GM19240 (cell line): Measurements from ENCODE around the genes JOSD2, LRRC4B, KLK6, KLK13, CTU1 and CLDND2.

- RRBS, result no CpG with 5 or more reads among the region's 6 CpGs
These were observed 8.6 kb upstream of the GARIN5A start for GRCh38 chr19:50485250-50485638.

DNA sequence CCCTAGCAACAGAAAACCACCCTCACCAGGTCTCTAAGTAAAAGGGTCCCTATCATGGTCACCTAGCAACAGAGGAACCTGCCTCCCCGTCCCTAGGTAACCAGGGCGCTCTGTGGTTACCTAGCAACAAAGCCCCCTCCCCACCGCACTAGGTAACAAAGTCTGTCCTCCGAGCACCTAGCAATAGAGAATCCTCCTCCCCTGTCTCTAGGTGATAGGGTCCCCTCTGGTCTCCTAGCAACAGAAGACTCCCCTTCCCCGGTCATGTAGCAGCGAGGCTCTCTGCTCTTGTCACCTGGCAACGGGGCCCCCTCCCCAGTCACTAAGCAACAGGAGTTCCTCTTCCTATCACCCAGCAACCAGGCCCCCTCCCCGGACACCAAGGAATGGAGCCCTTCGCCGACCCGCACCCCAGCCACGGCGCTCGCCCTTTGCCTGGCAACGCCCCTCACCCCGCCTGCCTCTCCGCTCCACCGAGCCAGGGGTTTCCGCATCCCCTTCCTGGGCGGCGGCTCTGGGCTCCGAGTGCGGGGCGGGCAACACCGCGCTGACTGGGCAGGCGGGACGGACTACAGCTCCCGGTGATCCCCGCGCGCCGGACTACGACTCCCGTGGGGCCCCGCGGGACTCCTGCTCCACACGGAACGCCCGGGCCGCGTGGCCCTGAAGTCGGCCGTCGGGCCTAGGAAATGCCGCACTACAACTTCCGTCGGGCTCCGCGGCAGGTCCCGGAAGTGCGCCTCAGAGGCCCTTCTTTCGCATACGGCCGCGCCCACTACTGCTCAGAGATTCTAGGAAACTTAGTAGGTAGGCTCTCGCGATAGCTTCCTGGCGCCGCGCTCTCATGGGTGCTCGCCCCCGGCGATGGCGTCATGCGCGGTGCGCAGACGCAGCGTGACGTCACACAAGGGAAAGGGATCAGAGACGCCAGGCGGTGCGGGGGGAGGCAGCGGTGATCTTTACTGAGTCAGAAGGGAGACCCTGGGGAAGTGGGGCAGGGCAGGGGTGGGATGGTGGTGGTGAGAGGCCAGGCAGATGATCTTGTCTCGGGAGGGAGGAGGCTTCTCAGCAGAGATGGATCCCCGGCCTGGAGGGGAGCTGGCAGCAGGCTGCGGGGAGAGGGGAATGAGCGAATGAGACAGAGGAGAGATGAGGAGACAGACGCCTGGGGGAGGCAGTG lies at the start of gene JOSD2:
TSS of gene JOSD2 (minus strand) at position 527 of the 1,180 bp plus-strand sequence.
- RRBS, result 3% methylated on average over 21 of the region's 80 CpGs

DNA sequence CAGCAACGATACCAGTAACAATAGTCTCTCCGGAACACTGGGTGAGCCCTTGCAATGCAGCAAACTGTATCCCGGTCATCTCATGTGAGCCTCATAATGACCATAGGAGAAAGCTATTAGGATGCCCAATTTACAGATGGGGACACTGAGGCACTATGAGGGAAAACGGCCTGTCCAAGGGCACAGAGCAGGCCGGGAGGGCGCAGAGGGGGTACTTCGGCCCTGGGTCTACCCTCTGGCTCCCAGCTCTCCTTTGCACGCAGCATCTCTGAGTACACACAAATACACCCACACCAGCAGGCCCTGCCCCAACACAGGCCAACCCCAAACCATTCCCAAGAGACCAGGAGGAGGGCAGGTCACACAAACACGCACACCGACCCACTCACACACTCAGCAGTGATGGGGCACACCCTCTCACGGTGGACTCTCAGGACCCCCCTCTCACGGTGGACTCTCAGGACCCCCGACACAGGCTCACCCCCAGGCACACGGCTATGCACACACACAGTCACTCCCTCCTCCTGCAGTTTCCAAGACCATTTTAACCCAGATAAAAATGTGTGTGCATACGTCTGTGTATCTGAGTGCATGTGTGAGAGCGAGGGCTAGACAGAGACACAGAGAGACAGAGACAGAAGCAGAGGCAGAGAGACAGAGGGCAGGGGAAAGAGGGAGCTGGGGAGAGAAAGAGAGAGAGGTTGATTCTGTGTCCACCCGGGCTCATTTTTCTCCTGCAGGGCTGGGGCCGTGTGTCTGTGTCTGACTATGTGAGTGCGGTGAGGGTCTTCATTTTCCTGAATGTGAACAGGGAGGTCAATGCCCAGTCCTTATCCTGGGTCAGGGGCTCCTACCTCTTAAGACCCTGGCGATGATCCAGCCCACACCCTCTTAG lies 18.0 kb downstream of the LRRC4B start:
- RRBS, result 50% methylated on average over 1 of the region's 20 CpGs

- RRBS, result no CpG with 5 or more reads among the region's 20 CpGs
These were observed 12.3 kb downstream of the LRRC4B start for GRCh38 chr19:50555865-50556489.

DNA sequence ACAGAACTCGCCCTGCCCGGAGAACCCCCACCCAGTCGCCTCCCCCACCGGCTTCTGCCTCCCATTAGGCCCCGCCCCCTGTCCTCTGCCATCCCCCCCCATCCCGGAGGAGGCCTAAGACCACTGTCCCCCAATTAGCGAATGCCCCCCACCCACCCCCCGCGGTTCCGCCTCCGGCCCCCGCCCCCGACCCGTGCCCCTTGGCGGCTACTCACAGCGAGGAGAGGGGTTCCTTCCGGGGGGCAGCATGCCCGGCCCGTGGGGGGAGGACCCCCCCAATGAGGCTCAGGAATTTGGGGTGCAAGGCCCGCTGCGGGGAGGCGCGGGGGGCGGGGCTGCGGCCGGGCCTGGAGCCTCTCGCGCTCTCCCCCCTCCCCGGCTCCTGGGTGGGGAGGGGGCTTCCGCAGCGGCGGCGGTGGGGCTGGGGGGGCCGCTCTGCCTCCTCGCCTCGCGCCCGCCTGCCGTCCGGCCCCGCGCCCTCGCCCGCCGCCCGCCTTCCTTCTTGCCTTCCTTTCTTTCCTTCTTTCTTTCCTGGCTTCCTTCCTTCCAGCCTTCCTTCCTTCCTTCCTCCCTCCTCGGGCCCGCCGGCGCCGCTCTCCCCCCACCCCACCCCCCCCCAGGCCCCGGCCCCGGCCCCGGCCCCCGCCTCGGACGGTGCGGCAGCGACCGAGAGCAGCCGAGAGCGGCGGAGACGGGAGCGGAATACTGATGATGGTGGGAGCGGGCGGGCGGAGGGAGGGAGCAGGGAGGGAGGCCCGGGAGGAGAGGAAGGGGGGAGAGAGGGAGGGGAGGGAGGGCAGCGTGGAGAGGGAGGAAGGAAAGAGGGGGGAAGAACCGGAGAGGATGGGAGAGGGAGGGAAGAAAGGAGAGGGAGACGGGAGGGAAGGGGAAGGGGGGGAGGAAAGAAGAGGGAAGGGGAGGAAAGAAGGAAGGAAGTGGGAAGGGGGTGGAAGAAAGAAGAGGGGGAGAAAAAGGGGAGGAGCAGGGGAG lies at the start of gene LRRC4B:
TSS of gene LRRC4B (minus strand) at position 707 of the 990 bp plus-strand sequence.
- RRBS, result 6% methylated on average over 40 of the region's 72 CpGs

GRCh38 chr19:50728308-50728853 lies 5.2 kb downstream of the CLEC11A start:
- RRBS, result no CpG with 5 or more reads among the region's 31 CpGs

DNA sequence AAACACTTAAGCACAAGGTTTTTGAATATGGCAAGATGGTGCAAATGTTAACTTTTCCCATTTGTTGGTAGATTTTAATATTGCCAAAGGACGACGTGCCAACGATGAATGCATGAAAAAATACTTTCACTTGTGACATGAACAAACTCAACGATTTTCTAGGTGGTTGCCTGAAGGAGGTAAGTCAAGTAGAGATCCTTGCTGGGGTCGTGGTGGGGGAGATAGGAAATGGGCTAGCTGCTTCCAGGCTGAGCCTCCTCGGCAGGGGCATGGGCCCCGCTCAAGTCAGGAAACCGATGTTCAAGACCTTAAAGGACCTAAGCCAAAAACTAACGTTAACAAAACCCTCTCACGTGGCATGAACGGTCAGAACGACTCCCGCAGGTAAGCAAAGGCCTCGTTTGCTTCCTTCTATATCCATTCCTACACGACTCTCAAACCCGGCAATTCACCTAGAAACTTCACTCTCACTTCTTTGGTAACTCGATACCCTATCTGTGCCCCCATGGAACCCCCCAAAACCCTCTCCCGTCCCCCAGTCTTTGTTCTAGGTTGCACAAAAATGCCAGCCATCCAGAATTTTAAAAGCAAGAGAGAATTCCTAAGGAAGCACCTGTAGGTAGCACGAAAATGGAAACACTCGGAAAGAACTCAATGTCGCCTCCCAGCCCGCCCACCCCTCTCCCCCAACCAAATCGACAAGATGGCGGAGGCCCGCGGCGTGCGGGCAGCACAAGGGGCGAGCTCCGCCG lies 13.5 kb downstream of the ACP4 start:
- RRBS, result no CpG with 5 or more reads among the region's 31 CpGs

DNA sequence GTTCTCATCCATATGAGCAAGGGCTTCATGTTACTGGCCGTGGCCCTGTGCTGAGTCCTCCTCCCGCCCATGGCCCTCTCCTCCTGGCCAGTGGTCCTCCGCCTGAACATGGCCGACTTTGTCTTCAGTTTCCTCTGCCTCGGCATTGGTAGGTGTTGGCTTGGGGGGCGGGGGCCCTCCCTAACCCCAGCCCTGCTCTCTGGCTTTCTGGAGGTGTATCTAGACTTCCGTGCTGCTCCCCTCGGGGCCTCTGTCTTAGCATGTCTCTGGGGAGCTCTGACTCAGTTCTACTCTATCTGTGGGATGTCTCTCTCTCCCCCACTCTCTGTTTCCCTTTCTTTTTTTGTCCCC lies 6.2 kb downstream of the KLK1 start:
- RRBS, result no CpG with 5 or more reads among the region's 8 CpGs

DNA sequence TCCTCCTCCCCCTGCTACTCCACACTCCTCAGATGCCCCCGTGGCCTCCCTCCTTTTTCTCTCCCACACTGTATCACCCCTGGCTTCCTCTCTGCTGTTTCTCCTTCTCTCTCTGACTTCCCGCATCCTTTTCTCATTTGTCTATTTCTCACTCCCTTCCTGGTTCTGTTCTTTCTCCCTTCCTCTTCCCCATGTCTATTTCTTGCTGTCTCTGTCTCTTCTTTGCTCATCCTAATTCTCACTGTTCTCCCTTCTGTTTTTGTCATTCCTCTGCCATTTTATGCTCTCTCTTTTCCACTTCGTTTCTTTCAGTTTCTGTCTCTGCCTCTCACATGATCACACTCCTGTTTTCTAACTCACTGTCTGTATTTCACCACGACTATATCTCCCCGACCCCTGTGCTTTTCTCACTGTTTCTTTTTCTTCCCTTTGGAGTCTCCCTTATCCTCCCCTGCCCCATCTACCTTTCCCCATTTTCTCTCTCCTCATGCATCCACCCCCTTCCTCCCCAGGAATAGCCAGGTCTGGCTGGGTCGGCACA lies 2.8 kb downstream of the KLK2 start:
- RRBS, result no CpG with 5 or more reads among the region's 6 CpGs

DNA sequence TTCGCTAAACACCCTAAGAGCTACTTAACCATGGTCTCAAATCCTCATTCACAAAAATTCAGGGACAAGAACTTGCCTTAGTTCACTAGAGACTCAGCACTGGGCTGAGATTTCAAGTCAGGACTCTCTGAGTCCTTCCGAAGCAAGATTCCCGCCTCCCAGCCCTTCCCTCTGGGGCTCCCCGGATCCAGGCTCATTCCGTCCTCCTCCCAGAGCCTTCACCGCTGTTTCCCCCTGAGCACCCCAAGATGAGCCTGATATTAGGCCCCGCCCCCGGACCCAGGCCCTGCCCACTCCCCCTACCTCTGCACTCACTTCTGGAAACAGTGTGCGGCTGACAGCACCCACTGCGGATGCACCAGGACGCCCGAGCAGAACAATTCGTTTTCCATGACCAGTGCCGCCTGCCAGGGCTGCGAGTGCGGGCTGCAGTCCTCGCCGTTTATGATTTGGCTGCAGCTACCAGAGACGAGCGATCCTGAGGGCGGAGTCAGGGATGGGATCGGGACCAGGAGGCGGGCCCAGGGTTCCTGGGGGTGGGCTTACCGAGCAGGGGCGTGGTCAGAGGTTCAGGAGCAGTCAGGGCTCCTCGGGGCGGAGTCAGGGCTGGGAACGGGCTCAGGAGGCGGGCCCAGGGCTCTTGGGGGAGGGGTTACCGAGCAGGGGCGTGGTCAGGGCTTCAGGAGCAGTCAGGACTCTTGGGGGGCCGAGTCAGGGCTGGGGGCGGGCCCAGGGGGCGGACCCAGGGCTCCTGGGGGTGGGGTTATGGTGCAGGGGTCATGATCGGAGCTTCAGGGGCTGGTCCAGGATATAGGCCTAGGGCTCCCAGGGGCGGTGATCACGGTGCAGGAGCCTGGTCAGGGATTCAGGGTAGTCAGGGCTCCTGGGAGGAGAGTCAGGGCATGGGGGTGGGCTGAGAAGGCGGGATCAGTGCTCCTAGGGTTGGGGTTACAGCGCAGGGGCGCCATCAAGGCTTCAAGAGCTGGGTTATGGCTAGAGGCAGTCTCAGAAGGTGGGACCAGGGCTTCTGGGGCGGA lies 1.9 kb downstream of the KLK4 start:
- RRBS, result 22% methylated on average over 4 of the region's 41 CpGs

DNA sequence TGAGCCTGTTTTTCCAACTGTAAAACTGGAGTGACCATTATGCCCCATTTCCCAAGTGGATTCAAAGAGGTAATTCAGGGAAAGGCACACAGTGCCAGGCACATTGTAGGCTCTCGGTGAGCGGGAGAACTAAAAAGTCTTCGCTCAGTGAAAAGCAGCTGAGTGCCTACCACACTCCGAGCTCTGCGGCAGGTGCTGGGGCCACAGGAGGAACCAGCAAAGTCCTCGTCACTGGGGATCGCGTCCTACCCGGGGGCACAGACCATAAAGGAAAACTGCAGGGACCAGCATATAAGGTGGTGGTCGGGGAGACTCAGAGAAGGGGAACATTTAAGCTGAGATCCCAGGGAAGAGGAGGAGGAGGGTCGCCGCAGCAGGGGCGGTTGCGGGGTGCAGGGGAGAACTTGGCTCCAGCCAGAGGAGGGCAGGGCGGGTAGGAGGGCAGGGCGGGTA lies 786 bp upstream of the KLK4 start:
- RRBS, result no CpG with 5 or more reads among the region's 16 CpGs

DNA sequence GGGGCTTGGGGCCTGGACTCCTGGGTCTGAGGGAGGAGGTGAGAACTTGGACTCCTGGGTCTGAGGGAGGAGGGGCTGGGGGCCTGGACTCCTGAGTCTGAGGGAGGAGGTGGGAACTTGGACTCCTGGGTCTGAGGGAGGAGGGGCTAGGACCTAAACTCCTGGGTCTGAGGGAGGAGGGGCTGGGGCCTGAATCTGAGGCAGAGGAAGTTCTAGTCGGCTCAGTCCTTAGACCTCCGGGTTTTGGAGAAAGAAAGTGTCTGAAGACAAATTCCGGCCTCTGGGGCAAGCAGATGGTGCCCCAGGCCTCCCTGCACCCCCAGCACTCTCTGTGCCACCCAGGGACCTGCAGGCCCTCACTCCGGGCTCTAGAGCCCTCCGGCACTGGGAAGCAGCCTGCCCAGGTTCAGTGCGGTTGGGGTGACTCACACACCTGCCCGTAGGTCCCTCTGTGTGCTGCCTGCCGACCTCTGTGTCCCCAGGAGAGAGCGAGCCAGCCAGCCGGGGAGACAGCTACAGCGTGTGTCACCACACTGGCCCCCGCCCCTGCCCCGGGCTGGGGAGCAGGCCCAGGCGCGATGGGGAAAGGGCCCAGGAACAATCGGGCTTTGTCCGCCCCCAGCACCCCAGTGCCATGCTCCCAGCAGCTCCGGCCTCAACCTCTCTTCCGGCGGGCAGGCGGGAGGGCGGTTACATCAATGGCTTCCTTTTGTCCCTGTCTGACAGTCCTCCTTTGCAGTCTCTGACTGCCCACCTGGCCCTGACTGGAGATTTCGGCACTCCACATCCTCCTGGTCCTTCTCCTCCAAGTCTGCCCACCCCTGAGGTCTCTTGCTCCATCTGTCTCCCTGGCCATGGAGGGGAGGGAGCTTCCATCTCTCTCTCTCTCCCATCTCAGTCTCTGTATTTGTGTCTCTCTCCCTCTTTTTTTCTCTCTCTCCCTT lies at the start of gene KLK6:
TSS of gene KLK6 (minus strand) at position 535 of the 944 bp plus-strand sequence.
- RRBS, result 56% methylated on average over 10 of the region's 23 CpGs

DNA sequence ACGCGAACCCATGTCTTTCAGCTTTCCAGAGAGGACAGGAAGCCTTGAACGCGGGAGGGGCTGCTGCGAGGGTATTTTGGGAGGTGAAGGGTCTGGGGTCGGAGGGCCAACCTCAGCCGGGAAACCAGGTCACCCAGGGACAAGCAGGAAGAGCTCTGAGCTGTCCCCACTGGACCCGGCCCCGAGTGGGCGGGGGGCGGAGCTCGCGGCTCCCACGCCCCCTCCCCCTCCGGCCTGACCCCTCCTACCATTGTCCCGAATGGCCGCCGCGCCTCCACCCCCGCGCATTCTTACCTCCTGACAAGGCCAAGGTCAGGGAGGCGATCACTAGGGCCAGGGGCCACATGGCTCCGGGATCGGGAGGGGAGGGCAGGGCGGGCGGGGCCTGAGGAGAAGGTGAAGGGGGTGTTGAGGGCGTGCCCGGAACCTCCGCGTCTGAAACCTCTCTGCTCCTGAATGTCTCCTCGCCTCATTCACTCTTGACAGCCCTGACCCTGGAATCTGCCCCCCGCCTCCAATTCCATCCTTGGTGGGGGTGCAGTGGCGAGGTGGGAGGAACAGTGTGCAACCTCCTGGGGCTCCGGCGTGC lies at the start of gene KLK13:
TSS of gene KLK13 (minus strand) at position 371 of the 589 bp plus-strand sequence.
- RRBS, result 15% methylated on average over 15 of the region's 35 CpGs

DNA sequence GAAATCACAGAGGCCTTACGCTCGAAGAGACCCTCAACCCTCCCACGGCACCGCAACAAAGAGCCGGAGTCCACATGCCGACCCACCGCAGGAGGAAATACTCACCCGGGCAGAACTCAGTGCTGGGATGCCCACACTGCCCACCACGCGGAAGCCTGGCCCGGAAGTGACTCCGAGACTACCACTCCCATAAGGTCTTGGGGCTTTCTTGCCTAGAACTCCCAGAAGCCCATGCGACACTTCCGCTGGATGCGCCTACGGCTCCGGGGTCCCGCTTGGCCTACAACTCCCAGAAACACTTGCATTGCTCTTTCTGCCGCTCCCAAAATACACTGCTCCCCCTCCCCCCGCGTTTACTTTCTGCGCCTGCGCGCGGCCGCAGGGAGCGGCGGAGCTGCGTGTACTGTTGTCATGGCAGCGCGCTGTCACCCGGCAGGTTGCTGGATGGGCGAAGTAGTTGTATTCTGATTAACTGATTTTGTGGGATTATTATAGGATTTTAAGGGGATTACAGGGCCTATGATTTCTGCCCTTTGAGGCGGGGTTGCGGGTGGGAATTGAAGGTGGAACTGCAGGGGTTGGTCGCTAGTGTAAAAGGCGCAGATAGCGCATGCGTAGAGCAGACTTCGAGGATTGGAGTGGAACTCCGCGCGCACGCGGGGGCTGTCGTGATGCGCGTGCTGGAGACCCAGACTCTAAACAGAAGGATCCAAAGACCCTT lies at the start of gene CTU1:
TSS of gene CTU1 (minus strand) at position 168 of the 721 bp plus-strand sequence.
- RRBS, result 2% methylated on average over 12 of the region's 48 CpGs

DNA sequence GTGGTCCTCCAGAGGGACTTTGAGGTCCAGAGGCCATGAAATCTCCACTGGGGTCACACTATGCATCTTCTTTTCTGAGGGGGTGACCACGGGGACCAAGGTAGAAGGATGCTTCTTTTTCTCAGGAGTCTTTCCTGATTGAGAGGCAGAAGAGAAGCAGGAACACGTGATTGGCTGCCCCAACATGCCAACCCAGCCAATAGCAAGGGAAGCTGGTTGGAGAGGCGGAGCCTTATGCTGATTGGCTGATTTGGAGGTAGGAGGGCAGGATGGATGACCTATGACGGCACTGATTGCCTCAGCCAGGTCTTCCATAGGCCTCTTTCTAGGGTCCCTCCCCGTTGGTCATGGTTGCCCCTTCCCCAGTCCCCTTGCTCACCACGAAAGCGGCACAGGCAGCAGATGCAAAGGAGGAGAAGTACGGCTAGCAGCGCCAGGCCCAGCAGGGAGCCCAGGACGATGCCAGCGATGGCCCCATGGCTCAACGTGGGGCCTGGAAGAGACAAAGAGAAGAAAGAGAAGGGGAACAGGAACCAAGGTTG lies 8.1 kb downstream of the VSIG10L start:
- RRBS, result no CpG with 5 or more reads among the region's 12 CpGs

DNA sequence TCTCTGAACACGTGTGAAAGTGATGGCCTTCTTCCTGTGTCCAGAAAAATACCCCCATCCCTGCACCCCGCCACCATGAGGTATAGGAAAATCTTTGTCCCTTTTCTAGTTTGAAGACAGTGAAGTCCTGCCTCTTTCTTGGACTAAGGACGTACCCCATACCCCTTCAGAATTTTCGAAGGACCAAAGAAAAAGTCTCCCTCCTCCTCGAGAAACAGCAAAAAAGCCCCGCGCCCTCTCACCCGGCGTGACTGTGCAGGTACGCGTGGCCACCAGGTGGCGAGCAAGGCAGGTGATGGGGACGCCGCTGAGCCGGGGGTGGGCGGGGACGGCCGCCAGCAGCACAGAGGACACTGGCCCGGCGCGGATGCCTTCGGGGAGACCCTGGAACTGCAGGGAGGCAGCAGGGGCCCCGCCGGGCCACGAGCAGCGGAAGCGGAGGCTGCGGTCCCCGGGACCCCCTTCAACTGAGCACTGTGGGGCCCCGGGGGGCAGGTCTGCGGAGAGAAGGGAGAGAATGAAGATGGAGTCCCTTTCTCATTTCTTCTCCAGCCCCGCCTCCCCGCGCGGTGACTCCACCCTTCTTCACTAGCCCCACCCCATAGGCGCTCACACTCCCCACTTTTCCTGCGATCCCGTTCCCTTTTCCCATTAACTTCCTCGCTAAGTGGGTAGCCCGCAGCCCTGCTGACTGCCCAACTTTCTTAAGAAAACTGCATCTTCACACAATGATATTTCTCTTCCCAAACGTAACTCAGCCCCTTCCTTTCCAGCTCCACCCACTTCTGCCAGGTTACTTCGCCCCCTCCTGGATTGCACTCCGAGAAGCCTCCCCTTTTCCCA lies 3.1 kb downstream of the VSIG10L start:
- RRBS, result 2% methylated on average over 22 of the region's 43 CpGs

- RRBS, result no CpG with 5 or more reads among the region's 9 CpGs
These were observed 9.9 kb downstream of the ETFB start for GRCh38 chr19:51356212-51356813.

DNA sequence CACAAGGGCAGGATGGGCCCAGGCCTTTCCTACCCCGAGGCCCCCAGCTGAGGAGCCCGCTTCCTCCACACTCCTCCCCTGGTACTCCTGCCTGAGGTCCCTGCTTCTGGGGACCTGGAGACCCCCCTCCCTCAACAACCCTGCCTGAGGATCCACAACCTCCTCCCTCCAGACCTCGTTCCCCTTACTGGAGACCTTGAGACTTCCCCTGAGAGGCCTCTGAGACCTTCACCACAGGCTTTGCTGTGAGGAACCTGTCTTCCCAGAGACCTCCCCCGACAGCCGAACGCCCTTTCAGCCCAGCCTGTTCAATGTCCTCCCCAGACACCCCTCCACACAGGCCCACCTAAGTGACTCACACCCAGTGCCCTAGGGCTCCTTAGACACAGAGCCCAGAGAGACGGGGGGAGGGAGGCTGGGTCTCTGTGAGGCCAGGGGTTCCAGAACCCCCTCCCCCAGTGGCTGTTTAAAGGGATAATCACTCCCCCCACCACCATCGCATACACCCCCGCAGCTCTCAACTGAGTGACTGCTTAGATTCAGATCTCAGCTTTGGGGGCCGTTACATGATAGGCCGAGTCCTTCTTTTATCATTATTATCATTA lies at the start of gene CLDND2:
TSS of gene CLDND2 (minus strand) at position 402 of the 605 bp plus-strand sequence.
- RRBS, result no CpG with 5 or more reads among the region's 11 CpGs

DNA sequence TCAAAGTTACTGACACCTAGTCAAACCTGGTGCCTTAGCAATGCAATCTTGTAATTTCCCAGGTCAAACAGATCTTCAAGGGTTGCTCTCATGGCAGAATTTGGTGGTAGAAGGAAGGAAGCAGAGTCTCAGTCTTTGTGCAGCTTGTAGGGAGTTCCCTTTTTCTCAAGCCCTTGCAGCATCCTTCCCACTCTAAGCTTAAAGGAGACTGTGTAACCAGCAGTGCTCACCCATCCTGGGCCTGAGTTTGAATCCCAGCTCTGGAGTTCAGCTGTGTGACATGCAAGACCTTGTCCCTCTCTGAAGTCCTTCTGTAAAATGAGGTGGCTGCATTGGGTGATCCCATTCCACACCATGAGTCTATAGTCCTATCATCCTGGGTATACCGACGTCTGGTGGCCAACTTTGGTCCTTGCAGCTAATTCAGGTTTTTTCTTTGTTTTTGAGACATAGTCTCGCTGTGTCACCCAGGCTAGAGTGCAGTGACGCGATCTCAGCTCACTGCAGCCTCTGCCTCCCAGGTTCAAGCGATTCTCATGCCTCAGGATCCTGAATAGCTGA lies 9.8 kb downstream of the SIGLEC10 start:
- RRBS, result no CpG with 5 or more reads among the region's 6 CpGs

- RRBS, result no CpG with 5 or more reads among the region's 15 CpGs
These were observed 1.1 kb downstream of the SIGLEC14 start for GRCh38 chr19:51645377-51646024.